Lower leg skin (tissue), 2 donors: Measurements from ENCODE around the genes HOXD11 and HOXD9.

DNA sequence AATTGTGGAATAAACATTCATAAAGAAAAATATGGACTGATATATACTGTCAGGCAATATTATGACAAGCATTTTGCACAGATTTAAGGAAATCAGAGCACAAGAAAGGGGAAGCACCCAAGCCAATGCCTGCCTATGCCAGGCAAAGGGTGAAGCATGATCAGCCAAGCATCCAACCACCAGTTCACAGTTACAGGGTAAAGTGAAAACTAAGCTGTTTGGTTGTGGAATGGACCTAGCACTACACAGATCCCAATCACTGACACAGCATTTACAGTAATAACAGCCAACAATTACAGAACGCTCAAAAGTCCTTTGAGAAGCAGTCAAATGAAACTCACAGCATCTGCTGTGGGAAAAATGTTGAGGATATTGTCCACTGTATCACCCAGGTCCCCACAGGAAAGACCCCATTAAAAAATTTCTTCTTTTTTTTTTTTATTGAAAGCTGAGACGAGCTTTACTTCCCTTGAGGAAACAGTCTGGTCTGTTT lies 90.2 kb downstream of the SP3 start:
- PRO-cap = no peak
- RAMPAGE, long total RNA, 2 experiments = no peak in any of the 2 experiments

GRCh38 chr2:173911440-173912173 lies 53.6 kb downstream of the SP3 start:
- PRO-cap = no peak
- RAMPAGE, long total RNA, 2 experiments = no peak in any of the 2 experiments

DNA sequence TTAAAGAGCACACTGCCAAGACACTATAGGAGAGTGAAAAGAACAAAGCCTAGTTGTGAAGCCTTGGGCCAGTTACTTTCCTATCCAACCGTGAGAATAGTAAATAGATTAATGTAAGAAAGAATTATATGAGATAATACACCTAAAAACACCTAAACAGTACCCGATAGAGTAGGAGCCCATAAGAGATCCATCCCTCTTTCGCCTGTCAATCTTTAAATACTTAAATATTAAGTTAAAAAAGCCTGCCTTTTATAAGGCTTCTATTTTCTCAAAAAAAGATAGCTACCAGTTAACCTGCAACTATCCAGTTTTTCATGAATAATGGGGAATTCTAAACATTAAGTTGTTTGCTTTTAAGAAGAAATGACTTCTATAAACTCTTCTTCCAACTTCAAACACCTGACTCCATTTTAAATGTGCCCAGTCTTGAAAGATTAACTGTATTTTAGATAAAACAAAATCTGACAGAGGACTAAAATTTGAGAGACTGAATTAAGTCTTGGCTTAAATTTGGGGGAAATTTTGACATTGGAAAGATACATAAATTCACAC lies 15.7 kb downstream of the SP3 start:
- PRO-cap = no peak
- RAMPAGE, long total RNA, 2 experiments = no peak in any of the 2 experiments

- PRO-cap = no peak
- RAMPAGE, long total RNA, 2 experiments = no peak in any of the 2 experiments
Measured at GRCh38 chr2:173955350-173956324, 9.5 kb downstream of the SP3 start.

GRCh38 chr2:174012612-174013274 lies 47.6 kb upstream of the SP3 start:
- PRO-cap = bidirectional peak, plus-strand start at chr2:174012803, minus-strand start at chr2:174013030; bidirectional peak, plus-strand start at chr2:174013214, minus-strand start at chr2:174013093
- RAMPAGE, long total RNA, 2 experiments = no peak in any of the 2 experiments

DNA sequence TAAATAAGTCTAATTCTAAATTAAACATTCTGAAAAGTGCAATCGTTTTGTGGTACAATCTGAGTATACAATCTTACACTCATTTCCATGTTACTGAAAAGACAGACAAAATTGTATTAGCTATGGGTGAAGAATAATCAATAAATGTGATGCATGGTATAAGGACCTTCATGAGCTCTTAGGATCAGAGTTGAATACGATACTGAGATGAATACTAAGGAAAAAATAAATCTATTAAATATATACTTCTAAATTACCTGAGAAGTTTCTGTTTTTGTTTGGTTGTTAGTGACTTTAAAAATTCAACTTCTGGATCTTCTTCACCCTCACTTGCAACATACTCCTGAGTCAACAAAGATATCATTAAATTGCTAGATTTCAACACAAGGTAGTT lies 15.6 kb downstream of the SP9 start:
- PRO-cap = no peak
- RAMPAGE, long total RNA, 2 experiments = no peak in any of the 2 experiments

DNA sequence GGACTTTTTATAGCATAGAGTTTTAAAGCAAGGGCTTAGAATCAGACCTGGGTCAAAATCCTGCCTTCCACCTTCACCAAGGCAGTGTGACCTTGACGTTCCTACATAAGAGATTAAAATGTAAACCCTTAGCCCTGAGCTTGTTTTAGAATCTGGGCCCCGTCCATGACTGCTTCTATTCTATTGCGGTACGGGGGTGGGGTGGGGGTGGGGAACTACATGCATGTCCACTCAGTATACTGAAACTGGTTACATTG lies 638 bp upstream of the GPR155 start:
- PRO-cap = no peak
- RAMPAGE, long total RNA, 2 experiments = no peak in any of the 2 experiments

- PRO-cap = no peak
- RAMPAGE, long total RNA, 2 experiments = no peak in any of the 2 experiments
Measured at GRCh38 chr2:174595055-174595555, 2.5 kb downstream of the WIPF1 start.

DNA sequence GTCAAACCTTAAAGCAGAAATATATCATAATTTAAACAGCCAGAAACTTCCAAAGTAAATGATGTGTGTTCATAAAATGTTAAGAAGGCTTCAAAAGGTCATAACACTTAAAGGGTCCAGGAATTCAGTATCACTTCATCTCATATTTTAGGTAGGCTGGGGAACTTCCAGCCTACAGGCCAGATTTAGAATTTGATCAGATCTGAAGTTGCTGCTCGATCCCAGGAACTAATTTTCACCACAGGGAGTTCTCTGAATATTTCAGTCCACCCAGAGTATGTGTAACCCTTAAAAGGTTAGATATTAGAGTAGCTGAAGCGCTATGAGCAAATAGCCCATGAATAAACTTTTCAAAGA lies 1.7 kb downstream of the WIPF1 start:
- PRO-cap = no peak
- RAMPAGE, long total RNA, 2 experiments = no peak in any of the 2 experiments

GRCh38 chr2:174608145-174608867 lies 10.7 kb upstream of the WIPF1 start:
- PRO-cap = no peak
- RAMPAGE, long total RNA, 2 experiments = no peak in any of the 2 experiments

DNA sequence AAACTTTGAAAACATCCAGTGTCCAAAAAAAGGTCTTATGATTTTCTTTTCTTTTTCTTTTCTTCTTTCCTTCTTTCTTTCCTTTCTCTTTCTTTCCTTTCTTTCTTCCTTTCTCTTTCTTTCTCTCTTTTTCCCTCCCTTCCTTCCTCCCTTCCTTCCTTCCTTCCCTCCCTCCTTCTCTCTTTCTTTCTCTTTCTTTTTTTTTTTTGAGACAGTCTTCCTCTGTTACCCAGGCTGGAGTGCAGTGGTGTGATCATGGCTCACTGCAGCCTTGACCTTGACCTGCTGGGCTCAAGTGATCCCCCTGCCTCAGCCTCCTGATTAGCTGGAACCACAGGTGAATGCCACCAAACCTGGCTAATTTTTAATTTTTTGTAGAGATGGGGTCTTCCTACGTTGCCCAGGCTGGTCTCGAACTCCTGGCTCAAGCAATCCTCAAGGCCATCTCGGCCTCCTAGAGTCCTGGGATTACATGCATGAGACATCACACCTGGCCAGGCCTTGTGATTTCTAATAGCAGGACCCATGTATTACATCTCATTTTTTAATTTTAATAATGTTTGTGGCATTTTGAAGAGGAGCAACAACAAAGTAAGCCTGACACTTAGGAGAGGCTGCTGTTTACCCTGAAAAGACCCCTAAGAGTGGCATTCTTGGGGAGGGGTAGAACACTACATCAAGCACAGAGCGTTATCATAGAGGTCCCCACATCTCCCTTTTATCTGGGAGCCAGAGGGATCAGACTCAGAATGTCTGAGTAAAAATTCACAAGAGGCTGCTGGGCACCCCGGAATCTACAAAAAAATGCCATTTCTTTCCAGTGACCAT lies 30.0 kb upstream of the WIPF1 start:
- PRO-cap = no peak
- RAMPAGE, long total RNA, 2 experiments = no peak in any of the 2 experiments

DNA sequence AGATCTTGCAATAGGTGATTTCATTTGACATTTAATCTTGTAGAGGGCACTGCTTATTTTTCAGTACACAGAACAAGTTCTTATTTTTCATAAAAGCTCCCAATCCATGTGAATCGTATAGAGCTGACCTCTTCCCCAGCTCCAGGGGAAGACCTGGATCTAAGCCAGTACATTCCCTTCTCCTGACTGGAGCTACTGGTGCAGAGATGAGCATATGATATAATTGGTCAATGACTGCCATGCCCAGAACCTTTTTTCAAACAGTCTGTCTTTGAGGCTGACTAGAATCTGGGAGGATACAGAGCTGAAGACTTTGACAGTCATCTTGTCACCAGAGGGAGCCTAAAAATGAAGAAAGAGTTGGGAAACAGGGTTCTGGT lies 72.3 kb upstream of the CHRNA1 start:
- PRO-cap = unidirectional peak, plus-strand start at position 284 of the sequence
- RAMPAGE, long total RNA, 2 experiments = no peak in any of the 2 experiments

GRCh38 chr2:174846671-174847845 lies 82.8 kb upstream of the CHRNA1 start:
- PRO-cap = no peak
- RAMPAGE, long total RNA, 2 experiments = no peak in any of the 2 experiments

GRCh38 chr2:176106449-176107484 lies at the start of gene HOXD11:
Gene HOXD11, plus strand, starts transcription at chr2:176107280.
- PRO-cap = no peak
- RAMPAGE, long total RNA, 2 experiments = no peak in any of the 2 experiments

DNA sequence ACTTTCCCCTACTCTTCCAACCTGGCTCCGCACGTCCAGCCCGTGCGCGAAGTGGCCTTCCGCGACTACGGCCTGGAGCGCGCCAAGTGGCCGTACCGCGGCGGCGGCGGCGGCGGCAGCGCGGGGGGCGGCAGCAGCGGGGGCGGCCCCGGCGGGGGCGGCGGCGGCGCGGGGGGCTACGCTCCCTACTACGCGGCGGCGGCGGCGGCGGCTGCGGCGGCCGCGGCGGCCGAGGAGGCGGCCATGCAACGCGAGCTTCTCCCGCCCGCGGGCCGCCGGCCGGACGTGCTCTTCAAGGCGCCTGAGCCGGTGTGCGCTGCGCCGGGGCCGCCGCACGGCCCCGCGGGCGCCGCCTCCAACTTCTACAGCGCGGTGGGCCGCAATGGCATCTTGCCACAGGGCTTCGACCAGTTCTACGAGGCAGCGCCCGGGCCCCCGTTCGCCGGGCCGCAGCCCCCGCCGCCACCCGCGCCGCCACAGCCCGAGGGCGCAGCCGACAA lies 455 bp downstream of the HOXD11 start:
- PRO-cap = no peak
- RAMPAGE, long total RNA, 2 experiments = no peak in any of the 2 experiments

DNA sequence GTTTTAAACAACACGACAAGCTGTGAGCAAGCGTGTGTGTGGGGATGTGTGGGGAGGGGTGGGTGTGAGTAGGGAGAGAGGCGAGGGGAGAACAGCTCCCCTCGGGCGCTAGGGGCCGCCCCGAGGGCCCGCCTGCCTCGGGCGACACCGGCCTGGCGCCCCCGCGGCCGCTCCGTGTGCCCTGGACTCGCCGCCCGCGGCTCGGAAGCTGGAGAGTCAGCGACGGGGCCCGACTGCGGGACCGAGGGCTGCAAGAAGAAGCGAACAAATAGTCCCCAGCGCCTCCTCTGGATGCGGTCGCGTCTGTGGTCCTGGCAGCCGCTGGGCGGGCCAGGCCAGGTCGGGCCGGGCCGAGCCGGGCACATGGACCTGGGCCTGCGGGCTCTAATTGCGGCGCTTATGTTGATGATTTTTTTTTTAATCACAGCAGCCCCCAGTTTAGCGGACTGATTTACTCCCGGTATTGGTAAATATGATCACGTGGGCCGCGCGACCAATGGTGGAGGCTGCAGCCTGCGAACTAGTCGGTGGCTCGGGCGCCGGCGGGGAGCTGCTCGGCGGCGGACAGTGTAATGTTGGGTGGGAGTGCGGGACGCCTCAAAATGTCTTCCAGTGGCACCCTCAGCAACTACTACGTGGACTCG lies at the start of gene HOXD9:
Gene HOXD9, plus strand, starts transcription at position 523 of the 644 bp plus-strand sequence.
- PRO-cap = bidirectional peak, plus-strand start at position 496 of the sequence, minus-strand start at position 218 of the sequence
- RAMPAGE, long total RNA, 2 experiments = no peak in any of the 2 experiments

GRCh38 chr2:176127989-176128678 lies 1.4 kb upstream of the HOXD8 start:
- PRO-cap = no peak
- RAMPAGE, long total RNA, 2 experiments = no peak in any of the 2 experiments

DNA sequence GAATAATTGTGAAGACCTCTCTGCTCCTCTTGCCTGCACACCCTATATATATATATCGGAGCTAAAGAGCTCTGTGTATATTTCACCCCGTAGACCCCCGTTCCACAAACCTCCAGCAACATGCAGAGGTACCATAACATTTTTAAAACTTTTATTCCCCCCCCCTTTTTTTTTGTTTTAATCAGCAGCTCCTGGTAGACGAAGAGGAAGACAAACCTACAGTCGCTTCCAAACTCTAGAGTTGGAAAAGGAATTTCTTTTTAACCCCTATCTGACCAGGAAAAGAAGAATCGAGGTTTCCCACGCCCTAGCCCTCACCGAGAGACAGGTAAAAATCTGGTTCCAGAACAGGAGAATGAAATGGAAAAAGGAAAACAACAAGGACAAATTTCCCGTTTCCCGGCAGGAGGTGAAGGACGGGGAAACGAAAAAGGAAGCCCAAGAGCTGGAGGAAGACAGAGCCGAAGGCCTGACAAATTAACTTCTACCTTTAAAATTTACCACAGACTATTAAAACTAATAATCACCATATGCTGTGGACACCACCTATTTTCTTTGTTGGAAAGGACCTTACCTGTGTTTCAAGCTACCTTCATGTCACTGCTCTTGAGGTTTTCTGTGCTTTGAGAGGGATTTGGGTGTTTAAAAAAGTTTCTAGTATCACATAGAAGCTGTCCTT lies 1.8 kb downstream of the HOXD8 start:
- PRO-cap = no peak
- RAMPAGE, long total RNA, 2 experiments = no peak in any of the 2 experiments

DNA sequence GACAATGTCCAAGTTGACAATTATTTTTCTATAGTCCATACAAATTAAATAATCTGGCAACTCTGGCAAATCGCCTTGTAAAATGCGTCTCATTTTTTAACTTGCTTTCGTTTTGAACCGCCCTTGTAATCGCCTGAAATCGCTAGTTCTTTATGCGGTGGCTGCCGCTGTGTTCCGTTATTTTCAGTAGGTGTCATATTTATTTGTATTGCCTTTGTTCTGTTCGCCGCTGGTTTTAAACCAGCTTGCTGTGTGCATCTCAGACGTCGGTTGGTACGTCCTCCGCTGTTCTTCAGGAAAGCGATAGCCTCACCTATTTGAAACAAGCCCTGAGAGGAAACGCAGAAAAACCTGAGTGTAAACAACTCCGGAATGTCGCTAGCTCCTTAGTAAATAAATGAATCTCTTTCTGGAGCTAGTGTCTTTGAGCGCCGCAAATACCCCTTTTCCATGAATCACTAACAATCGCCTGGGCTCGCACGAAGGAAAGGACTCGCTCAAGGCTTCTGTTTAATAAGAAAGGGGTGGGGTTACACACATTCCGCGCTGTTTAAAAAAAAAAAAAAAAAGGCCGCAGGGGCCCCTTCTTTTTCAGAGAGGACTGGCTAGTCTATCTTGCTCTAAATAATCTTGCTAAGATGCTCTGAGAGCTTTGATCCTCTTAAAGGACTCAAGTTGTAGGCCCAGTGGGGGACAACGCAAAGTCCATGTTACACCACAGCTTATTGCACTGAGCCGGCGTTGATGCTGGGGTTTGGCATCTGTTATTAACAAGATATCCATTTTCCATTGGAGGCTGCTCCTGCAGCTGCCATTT lies 3.0 kb downstream of the HOXD8 start:
- PRO-cap = unidirectional peak, minus-strand start at position 460 of the sequence
- RAMPAGE, long total RNA, 2 experiments = no peak in any of the 2 experiments

DNA sequence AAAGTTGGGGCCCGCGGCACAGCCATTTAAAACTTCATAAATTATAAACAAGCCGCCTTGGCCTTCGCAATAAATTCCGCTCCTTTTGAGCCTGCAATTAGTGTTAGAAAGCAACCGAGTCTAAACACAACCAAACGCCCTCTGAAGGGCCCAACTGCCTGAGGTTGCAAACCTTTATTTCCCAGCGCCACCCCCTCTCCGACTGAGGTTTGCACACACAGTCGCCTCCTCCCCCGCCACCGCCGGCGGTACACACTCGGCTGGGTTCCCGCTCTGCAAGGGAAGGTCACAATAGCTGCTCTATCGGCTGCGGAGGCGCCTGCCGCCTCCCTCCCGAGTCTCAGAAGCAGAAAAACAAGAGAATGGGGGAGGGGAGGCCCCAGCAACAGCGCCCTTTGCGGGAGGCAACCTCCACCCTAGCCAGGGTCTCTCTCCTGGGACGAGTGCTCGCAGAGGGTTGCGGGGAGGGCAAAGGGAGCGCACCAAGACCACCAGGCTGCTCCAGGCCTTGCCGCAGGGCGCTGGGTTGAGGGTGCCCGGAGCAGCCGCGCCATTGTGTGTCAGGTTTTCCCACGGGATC lies 13.5 kb upstream of the HOXD1 start:
- PRO-cap = no peak
- RAMPAGE, long total RNA, 2 experiments = no peak in any of the 2 experiments